Mammary epithelial cell (primary cell): ENCODE measurements around a stretch of chr3.

- CAGE, long polyA plus RNA: no peak
- RRBS: no CpG with 5 or more reads among the region's 7 CpGs
Measured at GRCh38 chr3:9808288-9809115, 1.6 kb upstream of the TTLL3 start.

- CAGE, long polyA plus RNA: no peak
- RRBS: no CpG with 5 or more reads among the region's 5 CpGs
Measured at GRCh38 chr3:9809147-9809569, 904 bp upstream of the TTLL3 start.

DNA sequence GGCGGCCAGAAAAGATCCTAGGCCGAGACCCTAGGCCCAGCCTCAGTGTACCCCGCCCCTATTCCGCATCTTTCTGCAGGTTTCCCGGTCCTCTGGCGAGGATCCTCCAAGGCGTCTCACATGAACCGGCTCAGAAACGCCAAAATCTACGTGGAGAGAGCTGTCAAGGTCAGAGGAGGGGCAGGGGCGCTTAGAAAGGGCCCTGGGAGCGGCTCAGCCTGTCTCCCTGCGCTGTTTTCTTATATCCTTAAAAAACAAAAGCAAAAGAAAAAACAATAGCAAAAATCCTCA lies 425 bp downstream of the TTLL3 start:
- CAGE, long polyA plus RNA: no peak
- RRBS: no CpG with 5 or more reads among the region's 13 CpGs

GRCh38 chr3:9915515-9916324 lies 1.2 kb upstream of the IL17RC start:
- CAGE, long polyA plus RNA: no peak
- RRBS: 35% methylated on average over 16 of the region's 61 CpGs

DNA sequence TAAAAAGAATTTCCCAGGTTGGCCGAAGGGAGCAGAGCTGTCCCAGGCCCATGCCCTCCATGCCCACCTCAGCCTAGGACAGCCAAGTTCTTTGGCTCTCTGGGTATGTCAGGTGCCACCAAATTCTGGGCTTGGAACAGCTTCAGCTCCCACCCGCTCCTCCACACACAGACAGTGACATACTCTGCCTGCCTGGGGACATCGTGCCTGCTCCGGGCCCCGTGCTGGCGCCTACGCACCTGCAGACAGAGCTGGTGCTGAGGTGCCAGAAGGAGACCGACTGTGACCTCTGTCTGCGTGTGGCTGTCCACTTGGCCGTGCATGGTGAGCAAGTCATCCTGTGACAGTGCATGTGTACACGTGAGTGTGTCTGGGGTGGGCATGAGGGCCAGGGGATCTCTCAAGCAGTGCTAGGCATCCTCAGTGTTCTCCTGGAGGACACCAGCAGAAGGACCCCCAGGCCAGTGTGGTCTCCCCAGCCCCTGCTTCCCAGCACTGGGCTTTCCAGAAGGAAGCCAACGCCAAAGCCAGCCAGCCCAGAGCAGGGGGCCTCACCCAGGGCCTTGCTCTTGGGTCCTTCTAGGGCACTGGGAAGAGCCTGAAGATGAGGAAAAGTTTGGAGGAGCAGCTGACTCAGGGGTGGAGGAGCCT lies 979 bp downstream of the IL17RC start:
- CAGE, long polyA plus RNA: no peak
- RRBS: no CpG with 5 or more reads among the region's 12 CpGs

- CAGE, long polyA plus RNA: no peak
- RRBS: 1% methylated on average over 7 of the region's 53 CpGs
Measured at GRCh38 chr3:9947199-9947760, 4.9 kb downstream of the PRRT3 start.

DNA sequence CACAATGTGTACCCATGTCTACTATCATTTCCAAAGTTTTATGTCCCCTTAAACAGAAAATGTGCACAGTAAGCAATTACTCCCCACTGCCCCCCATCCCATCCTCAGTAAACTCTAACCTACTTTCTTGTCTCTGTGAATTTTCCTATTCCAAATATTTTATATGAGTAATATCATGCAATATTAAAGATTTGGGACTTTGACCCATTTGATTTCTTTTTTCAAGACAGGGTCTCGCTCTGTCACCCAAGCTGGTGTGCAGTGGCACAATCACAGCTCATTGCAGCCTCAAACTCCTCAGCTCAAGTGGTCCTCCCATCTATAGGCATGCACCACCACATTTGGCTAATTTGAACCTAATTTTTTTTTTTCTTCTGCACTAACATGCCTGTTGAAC lies 14.8 kb upstream of the PRRT3 start:
- CAGE, long polyA plus RNA: no peak
- RRBS: no CpG with 5 or more reads among the region's 1 CpG

- CAGE, long polyA plus RNA: no peak
- RRBS: no CpG with 5 or more reads among the region's 3 CpGs
Measured at GRCh38 chr3:10093766-10094229, 14.3 kb downstream of the FANCD2OS start.

DNA sequence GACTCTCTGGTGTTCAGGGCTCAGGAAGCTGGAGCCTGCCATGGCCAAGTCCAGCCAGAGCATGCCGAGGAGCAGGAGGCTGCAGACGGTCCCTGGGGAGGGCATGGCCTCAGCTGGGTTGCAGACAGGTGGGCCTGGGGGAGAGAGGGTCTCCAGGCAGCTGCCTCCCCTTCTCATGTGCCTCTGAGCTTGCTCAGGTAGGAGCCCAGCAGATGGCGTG lies 2.8 kb downstream of the GHRL start:
- CAGE, long polyA plus RNA: no peak
- RRBS: no CpG with 5 or more reads among the region's 3 CpGs

- CAGE, long polyA plus RNA: no peak
- RRBS: 77% methylated on average over 3 of the region's 13 CpGs
Measured at GRCh38 chr3:10377207-10377868, 56.4 kb upstream of the SEC13 start.

GRCh38 chr3:10738544-10739340 lies 77.3 kb upstream of the SLC6A11 start:
- CAGE, long polyA plus RNA: no peak
- RRBS: 3% methylated on average over 6 of the region's 35 CpGs

- CAGE, long polyA plus RNA: no peak
- RRBS: no CpG with 5 or more reads among the region's 12 CpGs
Measured at GRCh38 chr3:10758606-10759365, 57.2 kb upstream of the SLC6A11 start.

GRCh38 chr3:10926648-10927393 lies 65.7 kb upstream of the SLC6A1 start:
- CAGE, long polyA plus RNA: no peak
- RRBS: no CpG with 5 or more reads among the region's 20 CpGs

GRCh38 chr3:11184189-11184779 lies 30.0 kb downstream of the HRH1 start:
- CAGE, long polyA plus RNA: no peak
- RRBS: no CpG with 5 or more reads among the region's 19 CpGs

GRCh38 chr3:11247219-11247765 lies 24.9 kb upstream of the ATG7 start:
- CAGE, long polyA plus RNA: no peak
- RRBS: no CpG with 5 or more reads among the region's 11 CpGs

GRCh38 chr3:11273608-11274613 lies 1.7 kb downstream of the ATG7 start:
- CAGE, long polyA plus RNA: no peak
- RRBS: no CpG with 5 or more reads among the region's 16 CpGs

GRCh38 chr3:11600346-11601115 lies 43.2 kb downstream of the VGLL4 start:
- CAGE, long polyA plus RNA: no peak
- RRBS: no CpG with 5 or more reads among the region's 17 CpGs

- CAGE, long polyA plus RNA: no peak
- RRBS: no CpG with 5 or more reads among the region's 3 CpGs
Measured at GRCh38 chr3:11625790-11625994, 18.0 kb downstream of the VGLL4 start.

DNA sequence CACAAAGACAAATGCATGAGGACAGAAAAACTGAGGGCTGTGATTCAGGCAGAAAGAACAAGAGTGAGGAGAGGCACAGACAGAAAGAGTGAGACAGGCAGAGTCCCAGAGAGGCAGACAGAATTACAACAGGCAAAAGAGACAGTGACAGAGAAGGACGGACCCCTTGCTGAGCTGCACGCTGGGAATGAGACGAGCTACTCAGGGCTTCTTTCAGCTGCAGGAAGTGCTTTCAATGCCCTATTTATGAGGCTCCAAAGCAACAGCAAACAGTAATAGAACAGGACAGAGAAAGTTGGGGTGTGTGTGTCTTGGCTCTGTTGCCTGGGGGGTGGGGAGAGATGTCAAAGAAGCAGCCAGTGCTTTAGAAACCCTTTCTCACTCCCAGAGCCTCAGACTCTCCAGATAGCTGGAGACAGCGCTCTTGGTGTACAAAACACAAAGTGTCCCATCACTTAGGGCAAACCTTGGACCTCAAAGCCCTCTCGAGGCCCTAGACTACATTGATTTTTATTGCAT lies 524 bp upstream of the TIMP4 start:
- CAGE, long polyA plus RNA: no peak
- RRBS: no CpG with 5 or more reads among the region's 5 CpGs

DNA sequence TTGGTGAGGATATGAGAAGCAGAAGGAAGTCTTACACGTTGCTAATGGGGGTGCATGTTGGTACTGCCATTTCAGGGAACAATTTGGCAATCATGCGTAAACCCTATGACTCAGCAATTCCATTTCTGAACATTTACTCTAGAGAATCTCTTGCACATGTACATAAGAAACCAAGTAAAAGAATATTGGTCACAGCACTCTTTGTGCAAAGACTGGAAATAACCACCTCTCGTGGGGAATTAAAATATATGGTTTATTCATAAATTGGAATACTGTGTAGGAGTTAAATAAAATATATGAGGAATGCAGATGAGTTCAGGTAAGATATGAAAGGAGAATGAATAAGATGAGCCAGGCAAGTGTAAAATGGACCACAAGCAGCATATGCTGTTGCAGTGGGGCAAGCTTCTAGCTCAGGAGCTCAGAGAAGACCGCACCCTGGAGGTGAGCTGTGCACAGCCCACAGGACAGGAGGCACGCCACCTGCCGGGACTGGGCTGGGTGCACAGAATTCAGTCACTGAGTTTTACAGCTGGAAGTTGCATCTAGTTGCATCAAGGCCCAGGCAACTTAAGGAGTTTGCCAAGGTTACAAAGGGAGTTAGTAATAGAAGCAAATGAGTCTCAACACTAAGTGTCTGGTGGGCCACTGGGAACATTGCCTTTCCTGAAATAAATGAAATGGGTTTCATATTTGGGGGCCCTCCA lies 35.8 kb upstream of the TIMP4 start:
- CAGE, long polyA plus RNA: no peak
- RRBS: no CpG with 5 or more reads among the region's 6 CpGs